Progenitor cell of endocrine pancreas (in vitro differentiated cells): ENCODE measurements around the genes ARPC2 and AAMP.

GRCh38 chr2:217650685-217651523, 351.9 kb downstream of the TNS1 start:
- PRO-cap = unidirectional peak, minus-strand start at chr2:217650738

- PRO-cap = no peak
These were observed 266.8 kb downstream of the TNS1 start for GRCh38 chr2:217735922-217736434.

DNA sequence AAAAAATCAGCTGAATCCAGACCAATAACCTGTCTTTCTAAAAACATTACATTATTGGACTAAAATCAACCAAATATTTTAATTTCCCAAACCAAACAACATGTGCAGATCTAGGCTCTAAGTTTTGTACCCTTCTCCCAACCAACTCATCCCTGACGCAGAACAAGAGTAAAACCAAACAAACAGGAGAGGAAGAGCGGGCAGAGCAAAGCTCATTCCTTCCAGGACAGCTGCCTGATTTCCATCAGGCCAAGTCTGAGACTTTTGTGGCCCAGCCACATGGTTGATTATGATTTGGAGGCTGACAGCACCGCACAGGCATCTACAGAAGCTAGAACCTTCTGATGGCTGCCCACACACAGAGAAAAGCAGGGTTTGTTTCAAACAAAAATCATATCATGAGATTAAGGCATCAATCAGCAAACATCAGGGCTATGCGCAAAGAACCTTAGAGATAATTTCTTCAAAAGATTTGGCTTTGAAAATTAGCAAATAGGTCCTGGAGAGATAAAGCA, 262.6 kb downstream of the TNS1 start:
- PRO-cap = no peak

GRCh38 chr2:217847468-217847753, 155.4 kb downstream of the TNS1 start:
- PRO-cap = no peak

DNA sequence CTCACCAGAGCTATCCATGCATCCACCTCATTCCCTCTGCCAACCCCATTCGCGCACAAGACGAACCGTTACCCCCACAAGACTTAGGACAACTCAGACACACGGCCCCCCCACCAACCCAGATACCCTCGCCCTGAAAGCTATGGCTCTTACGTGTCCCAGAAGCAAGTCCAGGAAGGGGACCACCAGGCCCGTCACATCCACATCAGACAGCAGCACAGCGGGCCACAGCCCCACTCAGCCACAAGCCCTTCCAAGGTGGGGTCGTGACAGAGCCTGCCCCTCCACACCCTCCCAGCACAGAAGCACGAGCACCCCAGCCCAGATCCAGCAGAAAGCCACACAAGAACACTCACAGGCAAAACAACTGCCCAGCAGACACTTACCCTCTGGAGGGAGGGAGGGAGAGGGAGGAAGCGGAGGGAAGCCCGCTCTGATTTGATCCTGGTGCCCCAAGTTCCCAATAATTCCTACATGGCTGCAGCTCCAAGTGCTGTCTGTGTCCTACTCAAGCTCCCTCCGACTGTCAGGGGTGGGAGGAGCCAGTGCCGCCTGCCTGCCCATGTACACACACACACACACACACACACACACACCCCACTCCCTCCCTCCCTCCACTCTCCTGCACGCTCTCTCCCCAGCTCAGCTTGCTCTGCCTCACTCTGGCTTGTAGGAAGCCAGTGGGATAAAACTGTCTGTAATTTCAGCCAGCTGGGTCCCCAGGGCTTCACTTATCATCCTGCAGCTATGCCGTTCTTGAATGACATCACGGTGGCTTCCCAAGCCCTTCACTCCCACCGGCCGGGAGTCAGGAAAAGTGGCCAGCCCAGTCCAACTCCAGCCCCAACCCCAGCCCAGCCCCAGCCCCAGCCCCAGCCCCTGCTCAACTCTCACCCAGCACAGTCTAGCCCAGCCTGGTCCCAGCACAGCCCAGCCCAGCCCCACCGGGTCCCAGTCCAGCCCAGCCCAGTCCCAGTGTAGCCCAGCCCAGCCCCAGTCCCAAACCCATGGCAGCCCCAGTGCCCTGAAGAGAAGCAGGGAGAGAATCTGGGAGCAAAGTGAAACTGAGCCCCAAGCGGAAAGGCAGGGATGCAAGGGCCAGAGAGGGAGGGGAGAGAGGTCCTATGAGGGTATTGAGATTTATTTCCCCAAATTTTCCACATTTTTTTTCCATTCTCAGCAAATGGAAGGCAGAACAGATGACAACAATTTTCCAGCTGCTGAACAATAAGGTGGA, 144.3 kb downstream of the TNS1 start:
- PRO-cap = no peak

GRCh38 chr2:217884763-217885161, 118.0 kb downstream of the TNS1 start:
- PRO-cap = no peak

- PRO-cap = no peak
These were observed 87.8 kb downstream of the TNS1 start for GRCh38 chr2:217914835-217915484.

DNA sequence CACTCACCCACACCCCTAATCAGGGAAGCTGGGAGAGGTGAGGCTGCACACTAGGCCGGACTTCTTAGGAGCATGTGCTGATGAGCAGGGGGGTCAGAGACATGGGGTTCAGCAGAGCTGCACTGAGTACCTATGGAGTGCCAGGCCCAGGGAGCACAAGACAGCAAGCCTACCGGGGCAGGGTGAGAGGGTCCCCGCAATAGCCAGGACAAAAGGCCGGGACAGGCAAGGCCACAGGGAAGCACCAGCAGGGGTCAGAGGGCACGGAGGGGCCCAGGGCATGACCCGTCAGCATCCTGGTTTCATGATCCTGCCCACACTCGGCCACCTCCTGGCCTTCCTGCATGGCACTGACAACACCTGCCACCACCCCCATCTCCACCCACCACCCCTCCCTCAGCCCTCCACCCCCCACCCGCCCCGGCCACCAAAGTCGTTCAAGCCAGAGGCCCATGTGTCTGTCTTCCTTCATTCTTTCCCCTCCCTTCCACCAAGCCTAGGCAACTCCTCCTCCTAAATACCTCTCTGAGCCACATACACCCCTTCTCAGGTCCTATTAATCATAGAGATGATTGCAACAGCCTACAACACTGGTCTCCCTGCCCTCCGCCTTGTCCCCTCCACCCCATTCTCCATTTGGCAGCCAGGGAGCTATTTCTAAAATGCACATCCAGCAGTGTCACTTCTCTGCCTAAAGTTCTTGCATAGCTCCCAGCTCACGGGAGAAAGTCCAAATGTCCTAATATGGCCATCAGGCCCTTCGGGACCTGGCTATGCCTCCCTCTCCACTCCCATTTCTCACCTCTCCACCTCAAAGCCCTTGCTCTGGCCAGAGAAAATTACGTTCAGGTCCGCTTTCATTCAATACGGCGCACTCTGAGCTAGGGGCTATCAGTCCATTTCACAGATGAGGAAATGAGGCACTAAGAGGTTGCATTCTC, 73.2 kb downstream of the TNS1 start:
- PRO-cap = no peak

DNA sequence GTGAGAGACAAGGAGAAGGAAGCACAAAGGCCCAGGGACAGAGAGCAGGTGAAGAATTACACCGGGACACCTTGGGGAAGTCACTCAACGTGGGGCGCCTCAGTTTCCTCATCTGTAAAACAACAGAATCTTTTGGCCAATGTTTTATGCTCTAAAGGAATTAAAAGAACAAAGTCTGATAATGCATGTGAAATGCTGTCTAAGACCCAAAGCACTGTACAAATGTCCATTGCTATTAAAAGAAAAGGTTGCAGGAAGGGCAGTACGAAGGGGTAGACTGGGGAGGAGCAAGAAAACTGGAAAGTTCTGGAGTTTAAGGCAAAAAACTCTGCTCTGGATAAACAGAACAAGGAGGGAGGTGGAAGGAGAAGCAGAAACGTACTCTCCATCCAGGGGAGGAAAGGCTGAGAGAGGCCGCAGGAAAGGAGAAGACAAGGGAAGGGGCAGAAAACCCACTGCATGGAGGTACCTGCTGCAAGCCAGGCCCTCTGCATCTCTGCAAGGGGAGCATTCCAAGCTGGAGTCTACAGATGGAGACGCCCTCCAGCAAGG, 25.8 kb downstream of the TNS1 start:
- PRO-cap = no peak

DNA sequence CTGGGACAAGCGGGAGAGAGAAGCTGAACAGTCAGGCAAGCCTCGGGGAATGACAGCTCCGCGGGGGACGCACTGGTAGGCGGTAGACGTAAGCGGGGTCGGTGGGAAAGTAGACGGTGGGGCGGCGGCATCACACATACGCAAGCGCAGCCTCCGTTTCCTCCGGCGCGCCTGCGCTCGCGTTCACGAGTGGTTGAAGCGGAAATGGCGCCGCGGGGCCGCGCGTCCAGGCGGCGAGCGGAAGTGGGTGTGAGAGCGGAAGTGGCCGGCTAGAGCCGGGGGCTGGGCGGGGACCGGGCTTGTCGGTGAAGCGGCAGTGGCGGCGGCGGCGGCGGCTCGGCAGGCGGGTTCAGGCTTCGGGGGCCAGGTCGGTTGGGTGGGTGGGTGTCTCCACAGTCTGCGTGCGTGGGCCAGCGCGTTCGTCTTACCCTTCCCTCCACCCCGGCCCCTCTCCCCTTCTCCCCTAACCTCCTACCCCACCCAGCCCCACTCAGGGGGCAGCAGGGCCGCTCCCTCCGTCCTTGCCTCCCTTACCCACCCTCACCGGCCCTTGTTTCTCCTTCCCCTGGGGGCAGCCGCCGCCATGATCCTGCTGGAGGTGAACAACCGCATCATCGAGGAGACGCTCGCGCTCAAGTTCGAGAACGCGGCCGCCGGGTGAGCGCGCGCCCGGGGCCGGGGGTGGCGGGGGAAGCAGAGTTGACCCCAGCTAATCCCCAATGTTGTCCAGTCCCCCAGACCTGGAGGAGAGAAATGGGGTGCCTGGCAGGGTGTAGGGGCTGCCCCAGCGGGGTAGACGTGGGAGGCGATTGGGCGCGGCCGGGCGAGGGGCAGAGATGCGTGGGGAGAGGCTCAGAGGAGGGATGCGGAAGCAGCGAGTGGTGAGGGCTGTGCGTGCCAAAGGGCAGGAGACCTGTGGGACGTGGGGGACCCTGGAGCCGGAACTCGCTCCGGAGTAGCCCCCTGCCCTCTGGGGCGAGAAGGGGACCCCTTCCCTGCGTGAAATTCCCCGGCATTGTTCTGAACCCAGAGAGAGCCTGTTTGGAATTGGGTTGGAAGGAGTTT, at the start of gene ARPC2:
Gene ARPC2, plus strand, starts transcription at position 302 of the 1,065 bp plus-strand sequence.
- PRO-cap = bidirectional peak, plus-strand start at position 316 of the sequence, minus-strand start at position 51 of the sequence

- PRO-cap = no peak
These were observed 8.7 kb downstream of the ARPC2 start for GRCh38 chr2:218225649-218226132.

GRCh38 chr2:218269971-218270627, at the start of gene AAMP:
Gene AAMP, minus strand, starts transcription at chr2:218270137.
- PRO-cap = unidirectional peak, minus-strand start at chr2:218270114

- PRO-cap = no peak
These were observed 6.9 kb downstream of the TMBIM1 start for GRCh38 chr2:218285220-218285895.

DNA sequence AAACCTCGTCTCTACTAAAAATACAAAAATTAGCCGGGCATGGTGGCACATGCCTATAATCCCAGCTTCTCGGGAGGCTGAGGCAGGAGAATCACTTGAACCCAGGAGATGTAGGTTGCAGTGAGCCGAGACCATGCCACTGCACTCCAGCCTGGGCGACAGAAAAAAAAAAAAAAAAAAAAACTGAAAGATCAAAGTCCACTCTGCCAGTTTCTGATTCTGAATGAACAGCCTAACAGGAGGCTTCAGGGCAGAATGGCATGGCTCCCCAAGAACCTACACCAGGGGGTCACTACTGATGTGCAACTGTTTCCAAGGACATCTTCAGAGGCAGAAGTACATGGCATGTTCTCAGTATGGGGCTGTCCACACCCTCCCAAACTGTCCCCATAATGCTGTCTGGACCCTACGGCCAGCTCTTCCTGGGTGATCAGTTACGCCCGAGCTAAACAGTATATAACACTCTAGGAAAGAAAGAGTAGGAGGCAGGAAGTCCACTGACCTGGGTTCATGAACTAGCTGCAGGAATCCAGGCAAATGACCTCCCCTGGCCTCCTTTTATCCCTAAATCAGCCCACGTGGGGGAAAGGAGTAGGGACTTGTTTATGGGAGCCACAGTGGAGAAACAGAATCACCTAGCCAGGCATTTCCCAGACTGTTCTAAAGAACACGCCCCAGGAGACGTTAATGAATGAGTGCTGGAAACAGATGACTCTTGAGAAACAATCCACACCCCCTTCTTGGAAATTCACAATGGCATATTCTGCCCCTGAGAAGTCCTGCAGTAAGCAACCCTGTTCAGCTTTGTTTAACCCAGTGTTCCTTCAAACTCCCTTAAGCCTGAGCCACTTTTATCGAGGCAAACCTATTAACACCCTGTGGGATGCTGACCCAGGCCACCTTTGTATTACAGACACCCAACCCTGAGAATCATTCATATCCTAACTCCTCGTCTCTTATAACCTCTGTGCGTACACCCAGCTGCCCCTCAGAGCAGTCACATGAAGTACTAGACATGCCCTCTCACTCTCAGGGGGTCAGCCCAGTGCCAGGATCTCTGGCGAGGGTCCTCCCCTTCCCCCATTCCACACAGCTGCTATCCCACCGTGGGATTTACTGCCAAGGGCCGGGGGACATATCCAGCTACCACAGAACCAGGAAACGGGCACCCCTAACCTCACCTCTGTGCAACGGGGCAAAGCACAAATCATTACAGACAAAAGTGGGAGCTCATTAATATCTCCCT, 2.4 kb downstream of the TMBIM1 start:
- PRO-cap = no peak

DNA sequence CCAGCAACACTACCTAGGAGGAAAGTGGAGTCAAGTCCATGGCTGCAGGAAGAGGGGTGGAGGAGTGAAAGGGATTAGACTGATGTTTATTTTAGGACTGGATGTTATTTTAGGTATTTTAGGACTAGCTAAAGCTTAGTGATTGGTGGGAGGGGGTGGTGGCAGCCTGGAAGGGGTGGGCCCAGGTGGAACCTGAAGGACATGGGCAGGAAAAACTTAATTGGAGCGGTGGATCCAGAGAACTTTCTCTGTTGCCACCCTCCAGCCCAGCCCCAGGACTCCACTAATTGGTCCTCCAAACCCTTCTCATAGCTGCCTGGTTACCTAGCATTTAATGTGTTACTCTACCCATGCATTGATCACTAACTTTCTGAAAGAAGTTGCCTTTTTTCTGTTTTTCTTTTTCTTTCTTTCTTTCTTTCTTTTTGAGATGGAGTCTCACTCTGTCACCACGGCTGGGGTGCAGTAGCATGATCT, 4.0 kb upstream of the TMBIM1 start:
- PRO-cap = no peak

DNA sequence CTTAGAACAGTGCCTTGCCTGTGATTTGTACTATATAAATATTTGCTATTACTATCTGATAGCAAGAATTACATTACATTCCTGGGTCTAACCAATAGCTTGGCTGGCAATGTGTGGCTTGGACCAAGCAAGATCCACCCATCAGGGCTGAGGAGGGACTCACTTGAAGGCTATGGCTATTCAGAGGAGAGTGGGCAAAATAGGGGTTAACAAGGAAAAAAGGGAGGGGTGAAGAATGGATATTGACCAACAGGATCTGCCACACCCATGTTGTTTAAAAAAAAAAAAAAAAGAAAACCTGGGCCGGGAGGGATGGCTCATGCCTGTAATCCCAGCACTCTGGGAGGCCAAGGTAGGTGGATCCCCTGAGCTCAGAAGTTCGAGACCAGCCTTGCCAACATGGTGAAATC, 20.0 kb upstream of the TMBIM1 start:
- PRO-cap = no peak

DNA sequence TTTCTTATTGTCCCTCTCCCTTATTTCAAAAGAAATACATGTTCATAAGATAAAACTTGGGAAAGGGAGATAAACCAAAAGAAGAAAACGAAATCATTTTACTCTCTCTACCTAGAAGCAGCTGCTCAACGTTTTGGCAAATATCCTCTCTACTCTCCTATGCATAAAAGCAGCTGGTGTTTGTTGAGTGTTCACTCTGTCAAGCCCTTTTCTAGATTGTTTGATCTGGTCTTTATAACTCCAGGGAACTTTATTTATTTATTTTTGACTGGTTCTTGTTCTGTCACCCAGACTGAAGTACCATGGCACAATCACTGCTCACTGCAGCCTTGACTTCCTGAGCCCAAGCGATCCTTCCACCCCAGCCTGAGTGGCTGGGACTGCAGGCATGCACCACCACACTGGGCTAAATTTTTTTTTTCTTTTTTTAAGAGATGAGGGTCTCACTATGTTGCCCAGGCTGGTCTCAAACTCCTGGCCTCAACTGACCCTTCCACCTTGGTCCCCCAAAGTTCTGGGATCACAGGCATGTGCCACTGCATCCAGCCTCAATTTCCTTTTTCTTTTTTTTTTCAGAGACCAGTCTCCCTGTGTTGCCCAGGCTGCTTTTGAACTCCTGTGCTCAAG, 12.7 kb downstream of the CATIP start:
- PRO-cap = no peak

DNA sequence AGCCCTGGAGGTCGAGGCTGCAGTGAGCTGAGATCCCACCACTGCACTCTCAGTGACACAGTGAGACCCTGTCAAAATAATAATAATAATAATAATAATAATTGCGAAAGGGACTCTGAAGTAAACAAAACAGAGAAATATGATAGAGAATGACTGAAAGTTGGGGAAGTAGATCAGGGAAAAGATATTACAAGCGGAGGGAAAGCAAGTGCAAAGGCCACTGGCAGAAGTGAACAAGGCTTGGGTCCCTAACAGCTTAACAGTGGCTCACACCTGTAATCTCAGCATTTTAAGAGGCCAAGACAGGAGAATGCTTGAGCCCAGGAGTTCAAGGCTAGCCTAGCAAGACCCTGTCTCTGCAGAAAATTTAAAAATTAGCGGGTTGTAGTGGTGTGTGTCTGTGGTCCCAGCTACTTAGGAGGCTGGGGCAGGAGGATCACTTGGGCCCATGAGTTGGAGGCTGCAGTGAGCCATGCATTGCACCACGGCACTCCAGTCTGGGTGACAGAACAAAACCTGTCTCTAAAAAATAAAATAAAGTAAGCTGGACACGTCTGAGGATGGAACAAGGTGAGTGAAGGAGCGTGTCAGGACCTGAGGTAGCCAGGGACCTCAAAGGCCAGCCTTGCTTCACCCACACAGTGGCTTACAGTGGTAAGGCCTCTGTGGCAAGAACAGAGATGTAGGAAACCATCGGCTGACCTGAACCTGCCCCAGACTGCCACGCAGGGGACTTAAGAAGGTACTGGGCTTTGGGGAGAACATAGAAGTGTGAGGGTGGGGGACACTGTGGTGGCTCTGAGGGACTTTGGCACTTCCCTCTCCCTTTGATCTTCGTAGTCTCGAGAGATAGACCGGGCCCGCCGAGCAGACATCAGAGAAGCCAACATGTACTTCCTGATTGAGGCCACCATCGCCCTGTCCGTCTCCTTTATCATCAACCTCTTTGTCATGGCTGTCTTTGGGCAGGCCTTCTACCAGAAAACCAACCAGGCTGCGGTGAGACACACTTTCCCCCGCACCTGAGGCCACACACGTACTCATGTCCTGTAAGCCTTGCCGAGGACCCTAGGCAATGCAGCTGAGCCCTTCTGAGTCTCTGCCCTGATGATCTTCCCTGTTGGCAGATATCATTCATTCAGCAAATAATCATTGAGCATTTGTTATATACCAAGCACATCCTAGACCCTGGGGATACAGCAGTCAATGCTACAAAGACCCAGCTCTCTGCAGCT, 7.4 kb downstream of the SLC11A1 start:
- PRO-cap = no peak

DNA sequence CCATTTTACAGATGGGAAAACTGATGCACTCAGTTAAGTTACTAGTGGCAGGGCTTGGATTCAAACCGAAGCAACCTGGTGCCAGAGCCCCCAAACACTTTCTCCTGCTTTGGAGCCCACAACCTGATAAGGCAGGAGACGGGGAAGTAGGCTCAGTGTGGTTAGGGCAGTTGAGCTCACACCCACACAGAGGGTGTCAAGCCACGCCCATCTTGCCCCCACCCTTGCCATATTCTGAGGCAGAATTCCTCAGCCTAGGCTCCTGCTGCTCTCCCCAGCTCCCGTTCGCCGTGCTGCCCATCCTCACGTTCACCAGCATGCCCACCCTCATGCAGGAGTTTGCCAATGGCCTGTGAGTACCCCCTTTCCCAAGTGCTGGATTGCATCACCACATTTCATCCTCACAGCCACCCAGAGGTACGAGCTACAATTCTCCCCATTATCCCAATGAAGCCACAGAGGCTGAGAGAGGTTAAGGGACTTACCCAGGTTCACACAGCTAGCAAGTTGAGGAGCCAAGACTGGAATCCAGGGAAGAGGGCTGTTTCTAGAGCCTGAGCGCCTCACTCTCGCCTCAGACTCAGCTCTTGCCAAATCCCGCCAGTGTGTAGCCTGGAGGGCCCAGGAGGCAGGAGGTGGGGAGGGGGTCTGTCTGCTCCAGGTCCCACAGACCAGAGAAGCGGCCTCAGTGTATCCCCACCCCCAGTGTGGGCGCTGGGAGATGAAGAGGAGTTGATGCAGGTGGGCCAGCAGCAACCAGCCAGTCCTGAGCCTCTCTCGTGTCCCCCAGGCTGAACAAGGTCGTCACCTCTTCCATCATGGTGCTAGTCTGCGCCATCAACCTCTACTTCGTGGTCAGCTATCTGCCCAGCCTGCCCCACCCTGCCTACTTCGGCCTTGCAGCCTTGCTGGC, 5.6 kb upstream of the CTDSP1 start:
- PRO-cap = no peak

DNA sequence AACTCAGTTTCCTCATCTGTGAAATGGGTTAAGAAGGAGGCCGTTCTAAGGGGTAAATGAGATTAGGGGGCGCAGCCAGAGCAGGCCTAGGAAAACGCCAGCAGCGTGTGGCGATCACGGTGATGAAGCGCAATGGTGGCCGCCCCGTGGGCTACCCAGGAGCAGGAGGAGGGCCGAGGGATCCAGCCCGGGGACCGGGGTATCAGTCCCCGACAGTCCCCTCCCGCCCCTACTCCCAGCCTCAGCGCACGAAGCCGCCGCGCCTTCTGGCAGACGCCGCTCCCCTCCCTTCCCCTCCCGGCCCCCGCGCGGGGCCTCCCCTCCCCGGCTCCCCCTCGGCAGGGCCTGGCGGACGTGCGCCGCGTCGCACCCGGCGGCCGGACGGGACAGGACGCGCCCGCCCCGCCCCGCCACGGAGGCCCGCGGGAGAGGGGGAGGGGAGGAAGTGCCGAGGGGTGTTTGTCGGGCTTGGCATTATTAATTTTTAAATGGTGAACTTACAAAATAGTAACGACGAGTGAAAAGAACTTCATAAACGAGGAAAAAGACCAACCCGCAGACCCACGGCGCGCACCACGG, 1.3 kb upstream of the CTDSP1 start:
- PRO-cap = bidirectional peak, plus-strand start at position 91 of the sequence, minus-strand start outside the sequence; bidirectional peak, plus-strand start at position 532 of the sequence, minus-strand start at position 268 of the sequence